Monocyte (primary cell): ENCODE measurements around a stretch of chr10.

DNA sequence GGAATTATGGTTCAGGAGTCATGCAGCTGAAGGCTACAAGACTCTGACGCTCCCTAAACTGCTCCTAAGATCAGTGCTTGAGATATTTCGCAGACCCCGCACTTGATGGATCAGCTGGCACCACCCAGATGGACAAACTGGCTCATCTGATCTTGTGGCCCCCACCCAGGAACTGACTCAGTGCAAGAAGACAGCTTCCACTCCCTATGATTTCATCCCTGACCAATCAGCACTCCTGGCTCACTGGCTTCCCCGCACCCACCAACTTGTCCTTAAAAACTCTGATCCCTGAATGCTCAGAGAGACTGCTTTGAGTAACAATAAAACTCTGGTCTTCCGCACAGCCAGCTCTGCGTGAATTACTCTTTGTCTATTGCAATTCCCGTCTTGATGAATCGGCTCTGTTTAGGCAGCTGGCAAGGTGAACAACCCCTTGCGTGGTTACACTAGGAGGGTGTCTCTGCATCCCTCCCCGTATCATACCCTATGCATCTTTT is 26.9 kb upstream of the NRBF2 start:
- PRO-cap, 2 experiments, result no peak in any of the 2 experiments

GRCh38 chr10:63153245-63154014 is 20.3 kb downstream of the NRBF2 start:
- PRO-cap, 2 experiments, result no peak in any of the 2 experiments

GRCh38 chr10:63171293-63172011 is 38.3 kb downstream of the NRBF2 start:
- PRO-cap, 2 experiments, result peak in 1 of 2 experiments; most common minus-strand start chr10:63171457 (in 1)

DNA sequence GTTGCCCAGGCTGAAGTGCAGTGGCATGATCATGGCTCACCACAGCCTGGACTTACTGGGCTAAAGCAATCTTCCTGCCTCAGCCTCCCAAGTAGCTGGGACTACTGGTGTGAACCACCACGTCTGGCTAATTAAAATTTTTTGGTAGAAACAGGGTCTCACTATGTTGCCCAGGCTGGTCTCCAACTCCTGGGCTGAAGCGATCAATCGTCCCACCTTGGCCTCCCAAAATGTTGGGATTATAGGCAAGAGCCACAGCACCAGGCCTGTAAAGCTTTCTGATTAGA is 54.3 kb downstream of the NRBF2 start:
- PRO-cap, 2 experiments, result peak in 1 of 2 experiments; most common minus-strand start position 223 of the sequence (in 1)

- PRO-cap, 2 experiments, result peak in 2 of 2 experiments; most common minus-strand start chr10:63207627 (in 1)
These were observed 74.2 kb downstream of the NRBF2 start for GRCh38 chr10:63207172-63207935.

DNA sequence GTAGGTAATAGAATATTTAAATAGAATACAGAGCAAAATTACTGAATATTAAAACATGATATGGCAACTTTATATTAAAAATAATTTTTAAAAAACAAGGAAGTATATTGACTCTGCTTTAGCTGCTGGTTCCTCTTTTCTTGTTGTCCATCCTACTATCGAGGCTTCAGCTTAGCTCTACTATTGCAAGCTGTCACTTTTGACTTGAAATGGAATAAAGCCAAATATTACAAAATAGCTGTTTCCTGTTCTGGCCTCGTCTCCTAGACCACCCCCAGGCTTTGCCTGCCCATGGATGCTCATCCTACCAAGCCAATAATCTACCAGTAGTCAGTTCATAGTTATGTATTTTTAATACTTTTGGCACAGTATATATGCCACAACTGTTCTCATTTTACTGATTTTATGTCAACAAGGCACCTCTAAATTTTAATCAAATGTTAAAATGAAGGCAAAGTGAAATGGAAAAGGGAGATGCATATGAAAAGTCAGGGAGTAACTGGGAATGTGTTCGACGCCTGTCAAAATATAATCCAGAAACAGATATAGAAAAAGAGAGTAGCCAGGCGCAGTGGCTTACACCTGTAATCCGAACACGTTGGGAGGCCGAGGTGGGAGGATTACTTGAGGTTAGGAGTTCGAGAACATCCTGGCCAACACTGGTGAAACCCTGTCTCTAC is 123.4 kb downstream of the NRBF2 start:
- PRO-cap, 2 experiments, result peak in 2 of 2 experiments; most common minus-strand start position 258 of the sequence (in 1)

DNA sequence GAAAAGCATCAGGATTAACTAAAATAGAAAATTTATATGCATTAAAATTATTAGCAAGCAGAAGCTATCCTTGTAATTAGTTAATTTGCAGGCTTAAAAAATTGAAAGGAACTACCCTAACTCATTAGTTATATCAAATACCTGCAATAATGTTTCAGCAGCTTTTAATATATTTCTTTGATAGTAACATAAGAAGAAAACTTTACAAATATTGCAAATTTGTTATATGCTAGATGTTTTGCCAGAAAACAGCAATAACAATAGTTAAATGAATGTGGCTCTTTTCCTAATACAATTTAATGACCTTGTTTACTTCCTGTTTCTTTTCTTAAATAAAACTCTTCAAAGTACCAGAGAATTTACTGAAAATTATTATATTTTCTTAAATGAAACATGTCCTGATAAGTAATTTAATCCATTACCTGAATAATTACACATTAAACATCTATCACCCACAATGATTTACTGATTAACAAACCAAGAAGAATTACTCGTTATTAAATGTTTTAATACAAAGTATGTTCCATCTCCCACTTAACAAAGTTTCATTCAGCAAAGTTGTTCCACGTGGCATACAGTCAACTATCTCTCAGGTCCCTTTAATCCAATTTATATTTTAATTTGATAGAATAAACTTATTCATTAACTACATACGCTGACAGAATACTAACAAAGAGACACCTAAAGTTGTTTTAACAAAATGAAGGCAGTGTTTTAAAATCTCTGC is 86.5 kb downstream of the JMJD1C start:
- PRO-cap, 2 experiments, result no peak in any of the 2 experiments

DNA sequence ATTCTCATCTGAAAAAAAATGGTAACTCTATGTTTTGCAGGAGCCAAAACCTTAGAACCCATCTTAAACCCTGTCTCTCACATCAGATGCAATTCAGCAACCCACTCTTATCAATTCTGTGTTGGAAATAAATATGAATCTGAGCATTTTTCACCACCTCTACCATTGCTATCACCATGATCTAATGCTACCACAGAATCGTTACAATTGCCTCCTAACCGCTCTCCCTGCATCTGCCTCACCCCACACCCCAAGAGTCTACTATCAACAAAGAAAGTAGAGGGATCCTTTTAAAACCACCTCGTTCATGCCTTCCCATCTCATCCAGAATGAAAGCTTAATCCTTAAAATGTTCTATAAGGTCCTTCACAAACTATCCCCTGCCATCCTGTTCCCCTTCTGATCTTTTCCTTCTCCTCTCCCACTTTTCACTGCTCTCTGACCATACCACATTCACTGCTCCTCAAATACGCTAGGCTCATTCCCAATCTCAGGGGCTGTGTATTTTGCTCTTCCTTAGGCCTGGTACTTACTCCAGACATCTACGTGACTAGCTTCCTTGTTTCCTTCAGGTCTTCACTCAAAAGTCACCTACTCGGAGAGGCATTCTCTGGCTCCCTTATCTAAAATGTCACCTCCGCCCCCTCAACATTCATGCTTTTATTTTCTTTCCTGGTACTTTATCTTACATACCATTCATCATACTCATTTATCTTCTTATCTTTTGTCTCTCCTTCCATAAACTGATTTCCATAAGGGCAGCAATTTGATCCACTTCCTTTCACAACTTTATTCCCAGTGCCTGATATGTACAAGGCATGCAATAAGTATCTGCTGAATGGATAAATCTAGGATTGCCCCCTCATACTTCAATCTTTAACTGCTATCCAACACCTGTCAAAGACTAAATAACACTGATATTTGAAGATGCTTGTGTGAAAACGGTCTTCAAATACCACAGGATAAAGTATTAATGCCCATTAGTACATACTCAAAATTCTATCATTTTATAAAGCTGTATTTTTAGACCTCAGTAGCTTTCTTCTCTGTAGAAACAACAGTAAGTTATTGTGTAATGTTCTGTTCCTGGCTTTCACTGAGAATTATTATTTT is 27.2 kb downstream of the JMJD1C start:
- PRO-cap, 2 experiments, result peak in 1 of 2 experiments; most common minus-strand start position 255 of the sequence (in 1)

GRCh38 chr10:63464528-63464774 is 1.3 kb downstream of the JMJD1C start:
- PRO-cap, 2 experiments, result no peak in any of the 2 experiments

DNA sequence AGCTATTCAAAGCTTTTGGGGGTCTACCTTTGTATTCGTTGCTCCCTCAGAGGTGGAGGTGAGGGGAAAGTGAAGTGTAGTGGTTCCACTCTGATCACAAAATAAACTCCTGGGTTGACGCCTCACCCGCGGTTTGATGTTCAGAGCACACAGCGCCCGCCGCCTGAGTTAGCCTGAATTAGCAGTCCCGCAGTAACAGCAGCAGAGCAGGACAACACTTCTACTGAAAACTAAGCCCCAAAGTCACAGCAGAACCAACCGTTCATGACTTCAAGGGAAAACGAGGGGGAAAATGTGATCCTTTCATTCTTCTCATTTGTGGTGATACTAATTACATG is 395 bp upstream of the JMJD1C start:
- PRO-cap, 2 experiments, result no peak in any of the 2 experiments

GRCh38 chr10:63478549-63479081 is 12.8 kb upstream of the JMJD1C start:
- PRO-cap, 2 experiments, result no peak in any of the 2 experiments

- PRO-cap, 2 experiments, result no peak in any of the 2 experiments
These were observed 76.7 kb downstream of the REEP3 start for GRCh38 chr10:63597918-63598188.

- PRO-cap, 2 experiments, result no peak in any of the 2 experiments
These were observed 88.7 kb downstream of the REEP3 start for GRCh38 chr10:63609925-63610359.

DNA sequence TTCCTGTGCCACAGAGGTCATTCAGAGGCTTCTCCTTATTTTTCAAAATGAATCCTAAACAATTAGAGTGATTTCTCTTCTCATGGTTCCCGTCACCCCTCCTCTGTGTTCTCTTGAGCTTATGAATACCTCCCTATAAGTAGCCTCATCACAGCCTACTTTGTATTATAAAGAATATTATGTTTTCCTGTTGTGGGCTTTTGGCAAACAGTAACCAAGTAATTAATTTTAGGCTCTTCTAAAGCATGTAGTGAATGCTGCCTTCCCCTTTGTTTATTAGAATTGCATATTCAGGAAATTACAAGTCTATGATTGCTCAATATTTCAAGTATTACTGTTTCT is 179.5 kb downstream of the REEP3 start:
- PRO-cap, 2 experiments, result no peak in any of the 2 experiments

DNA sequence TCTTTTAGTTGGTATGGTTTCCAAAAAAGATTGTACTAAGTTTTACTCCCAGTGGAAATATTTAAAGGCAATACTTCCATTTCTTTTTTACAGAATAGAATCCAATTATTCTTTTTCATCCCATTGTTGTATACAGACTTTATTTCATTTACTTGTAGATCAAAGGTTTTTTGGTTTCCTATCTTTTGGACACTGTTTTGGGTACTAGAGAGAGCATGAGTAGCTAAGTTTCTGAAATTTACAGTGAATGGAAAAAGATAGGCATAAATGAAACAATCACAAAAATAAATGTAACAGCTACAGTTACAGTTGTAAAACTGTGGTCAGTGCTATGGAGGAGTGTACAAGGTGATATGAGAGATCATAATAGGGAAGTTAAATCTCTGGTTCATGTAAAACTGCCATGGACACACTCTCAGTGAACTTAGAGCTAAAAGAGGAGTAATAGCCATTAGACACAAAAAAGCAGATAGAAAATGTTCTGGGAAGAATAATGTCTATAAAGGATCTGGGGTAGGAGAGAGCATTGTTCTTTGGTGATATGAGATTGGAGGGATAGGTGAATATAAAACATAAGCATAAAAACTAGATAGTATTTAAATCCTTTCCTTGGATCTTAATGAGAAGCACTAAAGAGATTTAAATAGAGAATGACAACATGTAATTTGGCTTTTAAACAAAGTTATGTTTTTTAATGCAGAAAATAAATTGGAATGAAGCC is 1244.2 kb upstream of the LRRTM3 start:
- PRO-cap, 2 experiments, result no peak in any of the 2 experiments

DNA sequence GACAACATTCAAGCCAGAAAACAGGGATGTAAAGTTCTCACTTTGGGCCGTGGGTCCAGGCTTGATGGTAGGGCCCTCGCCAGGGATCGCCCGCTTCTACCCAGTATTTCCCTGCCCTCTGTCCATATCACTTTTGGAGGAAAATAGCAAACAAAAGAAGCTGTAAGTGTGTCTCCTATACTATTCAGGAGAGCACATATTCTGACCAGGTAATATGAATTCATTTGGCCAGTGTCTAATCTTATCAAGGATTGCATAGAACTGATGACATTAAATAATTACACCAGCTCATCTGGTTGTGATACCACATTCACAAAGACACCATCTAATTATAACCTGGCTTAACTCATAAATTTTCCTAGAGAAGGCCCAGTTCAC is 704.9 kb upstream of the LRRTM3 start:
- PRO-cap, 2 experiments, result no peak in any of the 2 experiments

GRCh38 chr10:66927889-66928342 is 2.1 kb downstream of the LRRTM3 start:
- PRO-cap, 2 experiments, result no peak in any of the 2 experiments

DNA sequence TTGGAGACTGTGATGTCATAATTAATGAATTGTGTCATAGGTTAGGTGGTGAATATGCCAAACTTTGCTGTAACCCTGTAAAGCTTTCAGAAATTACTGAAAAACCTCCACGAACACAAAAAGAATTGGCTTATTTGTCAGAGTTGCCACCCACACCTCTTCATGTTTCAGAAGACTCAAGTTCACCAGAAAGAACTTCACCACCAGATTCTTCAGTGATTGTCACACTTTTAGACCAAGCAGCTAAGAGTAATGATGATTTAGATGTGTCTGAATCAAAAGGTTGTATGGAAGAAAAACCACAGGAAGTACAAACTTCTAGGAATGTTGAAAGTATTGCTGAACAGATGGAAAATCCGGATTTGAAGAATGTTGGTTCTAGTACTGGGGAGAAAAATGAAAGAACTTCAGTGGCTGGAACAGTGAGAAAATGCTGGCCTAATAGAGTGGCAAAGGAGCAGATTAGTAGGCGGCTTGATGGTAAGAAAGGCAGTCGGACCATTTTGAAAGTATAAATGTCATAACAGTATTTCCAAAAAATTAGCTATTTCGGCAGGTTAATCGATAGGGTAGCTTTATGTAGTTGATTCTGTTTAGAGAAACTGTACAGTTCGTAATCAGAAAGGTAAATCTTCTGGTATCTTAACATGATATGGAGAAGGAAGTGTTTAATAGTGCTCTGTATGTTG is 28.2 kb downstream of the SIRT1 start:
- PRO-cap, 2 experiments, result peak in 1 of 2 experiments; most common plus-strand start position 407 of the sequence (in 1)

DNA sequence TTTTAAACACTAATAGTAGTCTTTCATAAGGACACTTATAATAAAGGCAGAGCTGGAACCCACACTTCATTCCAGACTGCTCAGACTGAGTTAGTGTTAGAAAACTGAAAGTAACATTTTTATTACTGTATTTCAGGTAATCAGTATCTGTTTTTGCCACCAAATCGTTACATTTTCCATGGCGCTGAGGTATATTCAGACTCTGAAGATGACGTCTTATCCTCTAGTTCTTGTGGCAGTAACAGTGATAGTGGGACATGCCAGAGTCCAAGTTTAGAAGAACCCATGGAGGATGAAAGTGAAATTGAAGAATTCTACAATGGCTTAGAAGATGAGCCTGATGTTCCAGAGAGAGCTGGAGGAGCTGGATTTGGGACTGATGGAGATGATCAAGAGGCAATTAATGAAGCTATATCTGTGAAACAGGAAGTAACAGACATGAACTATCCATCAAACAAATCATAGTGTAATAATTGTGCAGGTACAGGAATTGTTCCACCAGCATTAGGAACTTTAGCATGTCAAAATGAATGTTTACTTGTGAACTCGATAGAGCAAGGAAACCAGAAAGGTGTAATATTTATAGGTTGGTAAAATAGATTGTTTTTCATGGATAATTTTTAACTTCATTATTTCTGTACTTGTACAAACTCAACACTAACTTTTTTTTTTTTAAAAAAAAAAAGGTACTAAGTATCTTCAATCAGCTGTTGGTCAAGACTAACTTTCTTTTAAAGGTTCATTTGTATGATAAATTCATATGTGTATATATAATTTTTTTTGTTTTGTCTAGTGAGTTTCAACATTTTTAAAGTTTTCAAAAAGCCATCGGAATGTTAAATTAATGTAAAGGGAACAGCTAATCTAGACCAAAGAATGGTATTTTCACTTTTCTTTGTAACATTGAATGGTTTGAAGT is 31.9 kb downstream of the SIRT1 start:
- PRO-cap, 2 experiments, result no peak in any of the 2 experiments

GRCh38 chr10:68105719-68106212 is 3.5 kb upstream of the MYPN start:
- PRO-cap, 2 experiments, result no peak in any of the 2 experiments